Bronchus (tissue), 1 donor: ENCODE data around the gene C20orf85.

GRCh38 chr20:57210110-57210427, 56.4 kb downstream of the BMP7 start:
- PRO-cap, result no peak

GRCh38 chr20:57241490-57241941, 24.9 kb downstream of the BMP7 start:
- PRO-cap, result no peak

GRCh38 chr20:57250447-57251334, 15.8 kb downstream of the BMP7 start:
- PRO-cap, result no peak

- PRO-cap, result no peak
Measured at GRCh38 chr20:57393624-57394675, 2.8 kb downstream of the RBM38 start.

DNA sequence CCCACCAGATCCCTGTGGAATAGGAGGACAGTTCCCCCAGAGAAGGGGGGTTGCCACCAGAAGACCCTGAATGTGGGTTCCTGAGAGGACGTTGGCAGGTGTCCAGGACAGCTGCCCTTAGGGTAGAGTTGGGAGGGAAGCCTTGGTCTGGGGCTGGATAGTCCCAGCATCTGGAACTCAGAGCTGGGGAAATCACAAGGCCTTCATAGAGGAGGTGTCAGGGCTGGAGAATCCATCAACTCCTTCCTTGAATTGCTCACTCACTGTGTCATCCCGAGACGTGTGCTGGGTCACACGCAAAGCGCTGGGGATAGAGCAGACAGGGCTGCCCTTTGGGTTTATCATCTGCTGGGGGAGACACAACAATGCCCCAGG, 18.4 kb downstream of the RBM38 start:
- PRO-cap, result no peak

GRCh38 chr20:57432938-57433362, 41.8 kb downstream of the RBM38 start:
- PRO-cap, result no peak

GRCh38 chr20:57481435-57481755, 43.5 kb downstream of the CTCFL start:
- PRO-cap, result no peak

- PRO-cap, result no peak
Measured at GRCh38 chr20:57544660-57545282, 16.1 kb upstream of the PCK1 start.

DNA sequence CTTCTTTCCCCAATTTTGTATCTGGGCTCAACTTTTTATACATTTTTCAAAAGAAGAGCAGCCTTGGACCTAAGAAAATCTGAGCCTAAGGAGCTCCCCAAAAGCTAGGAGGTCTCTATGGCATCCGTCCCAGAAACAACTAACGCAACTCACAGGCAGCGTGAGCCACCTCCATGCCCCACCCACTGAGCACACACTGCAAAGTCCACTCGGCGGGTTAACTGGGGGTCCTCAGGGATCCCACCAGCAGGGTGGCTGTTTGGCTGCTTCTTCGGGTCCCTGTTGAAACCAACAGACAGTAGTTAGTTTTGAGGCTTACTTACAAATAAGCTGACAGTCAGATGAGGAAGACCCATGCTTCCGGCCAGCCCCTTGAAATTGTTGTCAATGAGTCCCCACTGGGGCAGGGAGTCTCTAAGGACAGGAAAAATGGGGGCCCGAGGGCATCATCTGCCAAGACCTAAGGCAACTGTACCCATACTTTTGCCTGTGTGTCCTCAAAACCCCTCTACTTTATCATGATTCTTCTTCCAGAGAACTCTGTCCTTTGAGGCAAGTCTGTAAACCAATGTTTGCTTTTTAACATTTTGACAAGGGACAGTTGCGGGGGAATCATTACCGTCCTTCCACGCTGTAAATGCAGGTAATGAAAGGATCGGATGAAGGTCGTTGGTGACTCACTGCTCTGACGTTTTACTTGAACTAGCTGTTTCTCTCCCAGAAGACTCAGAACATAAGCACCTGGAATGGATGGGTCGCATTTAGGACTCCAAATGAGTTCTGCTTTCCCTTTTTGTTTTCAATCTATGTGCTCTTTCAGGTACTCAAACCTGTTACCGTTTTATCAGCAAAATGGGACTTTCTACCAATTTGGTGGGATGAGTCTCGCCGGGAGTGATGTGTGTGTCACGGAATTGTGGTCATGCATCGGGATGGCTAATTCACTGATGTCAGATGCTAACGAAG, 2.1 kb upstream of the PCK1 start:
- PRO-cap, result no peak

- PRO-cap, result no peak
Measured at GRCh38 chr20:57617830-57618669, 2.2 kb downstream of the ZBP1 start.

DNA sequence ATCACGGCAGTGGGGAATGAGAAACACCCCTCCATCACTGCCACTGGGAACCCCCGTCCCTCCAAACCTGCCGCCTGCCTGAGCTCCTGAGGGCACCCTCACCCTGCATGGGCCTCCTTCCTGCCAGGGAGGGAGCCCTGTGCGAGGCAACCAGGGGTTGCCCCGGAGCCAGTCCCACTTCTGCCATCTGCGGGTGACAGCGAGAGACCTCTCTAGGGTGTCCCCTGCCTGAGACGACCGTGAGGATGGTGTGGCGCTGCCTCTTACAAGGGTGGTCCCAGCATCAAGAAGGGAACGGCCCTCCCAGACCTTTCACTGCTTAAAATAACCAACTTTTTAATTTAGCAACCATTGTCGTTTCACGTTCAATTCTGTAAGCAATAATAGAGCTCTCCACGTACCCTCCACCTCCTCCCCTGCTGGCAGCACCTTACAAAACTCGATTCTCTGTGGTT, 28.5 kb downstream of the PMEPA1 start:
- PRO-cap, result no peak

DNA sequence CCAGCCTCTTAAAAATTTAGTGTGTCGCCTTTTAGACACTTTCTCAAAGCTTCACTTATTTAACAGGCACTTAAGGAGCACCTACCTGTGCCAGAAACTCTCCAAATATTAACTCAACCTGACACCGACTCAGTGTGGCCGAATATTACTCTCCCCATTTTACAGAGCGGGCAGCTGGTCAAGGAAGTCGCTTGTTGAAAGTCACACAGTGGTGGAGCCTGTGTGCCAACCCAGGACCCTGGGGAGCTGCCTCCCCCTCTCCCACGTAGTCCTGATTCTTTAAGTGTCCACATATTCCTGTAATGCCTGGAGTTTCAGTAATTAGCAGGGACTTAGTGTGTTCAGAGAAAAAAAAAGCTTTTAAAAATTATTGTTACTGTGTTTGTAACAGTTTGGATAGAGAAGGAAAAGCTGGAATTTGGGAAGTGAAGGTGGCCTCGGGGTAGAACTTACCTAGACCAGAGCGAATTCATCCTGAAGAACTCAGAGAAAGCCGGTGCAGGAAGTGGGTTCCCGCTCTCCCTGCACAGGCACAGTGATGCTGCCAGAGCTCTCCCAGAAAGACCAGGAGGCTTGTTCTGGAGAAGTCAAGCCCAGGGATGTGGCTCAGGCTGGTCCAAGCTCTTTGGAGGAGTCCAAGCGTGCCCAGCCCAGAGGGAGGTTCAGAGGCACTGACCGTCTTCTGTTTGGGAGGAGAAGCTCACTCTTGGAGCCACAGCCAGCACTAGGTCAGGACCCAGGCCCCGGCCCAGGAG, 1.2 kb upstream of the PMEPA1 start:
- PRO-cap, result no peak

DNA sequence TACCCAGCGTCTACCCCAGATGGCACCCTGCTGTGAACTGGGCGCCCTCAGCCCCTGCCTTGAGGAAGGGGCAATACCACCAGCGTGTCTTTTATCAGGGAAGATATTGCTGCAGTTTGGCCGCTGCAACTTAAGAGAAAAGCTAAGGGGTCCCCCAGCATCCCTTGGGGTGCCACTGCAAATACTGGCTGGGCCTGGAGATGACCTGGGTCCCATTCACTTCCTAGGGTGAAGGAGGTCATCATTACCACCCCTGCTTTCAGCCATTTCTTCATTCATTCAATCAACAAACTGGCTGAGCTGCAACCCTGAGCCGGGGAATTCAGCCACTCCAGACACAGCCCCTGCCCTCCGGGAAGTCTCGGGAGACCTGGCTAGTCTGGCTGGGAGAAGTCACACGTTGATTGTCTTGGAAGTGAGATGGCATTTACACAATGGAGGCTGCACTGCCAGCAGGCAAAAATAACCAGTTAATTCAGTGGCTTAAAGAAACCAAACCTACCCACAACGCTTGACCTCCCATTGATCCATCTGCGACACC, 1.9 kb upstream of the PMEPA1 start:
- PRO-cap, result no peak

- PRO-cap, result no peak
Measured at GRCh38 chr20:57768581-57769042, 58.8 kb upstream of the PMEPA1 start.

- PRO-cap, result no peak
Measured at GRCh38 chr20:57940696-57941914, 209.6 kb upstream of the C20orf85 start.

DNA sequence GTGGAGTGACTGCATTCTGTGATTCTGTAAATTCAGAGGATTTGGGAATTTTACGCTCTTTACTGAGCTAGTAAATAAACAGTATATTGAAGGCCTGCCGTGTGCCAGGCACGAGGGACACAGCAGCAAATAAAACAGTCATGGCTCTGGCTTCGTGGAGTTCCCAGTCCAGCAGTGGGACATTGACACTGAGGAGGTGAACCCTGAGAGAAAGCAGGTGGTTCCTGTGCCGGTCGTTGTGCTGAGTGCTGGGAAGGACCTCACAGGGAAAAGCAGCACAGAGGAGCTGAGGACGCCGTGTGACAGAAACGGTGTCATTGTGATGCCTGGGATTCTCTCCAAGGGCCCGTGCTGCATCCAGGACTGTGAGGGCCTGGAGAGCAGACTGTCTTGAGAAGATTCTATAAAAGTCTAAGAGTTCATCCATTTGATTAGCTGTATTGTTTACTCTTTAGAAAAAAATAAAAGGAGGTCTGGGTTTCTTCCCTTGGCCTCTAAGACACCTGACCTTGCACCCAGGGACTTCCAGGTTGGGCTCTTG, 189.9 kb upstream of the C20orf85 start:
- PRO-cap, result no peak

DNA sequence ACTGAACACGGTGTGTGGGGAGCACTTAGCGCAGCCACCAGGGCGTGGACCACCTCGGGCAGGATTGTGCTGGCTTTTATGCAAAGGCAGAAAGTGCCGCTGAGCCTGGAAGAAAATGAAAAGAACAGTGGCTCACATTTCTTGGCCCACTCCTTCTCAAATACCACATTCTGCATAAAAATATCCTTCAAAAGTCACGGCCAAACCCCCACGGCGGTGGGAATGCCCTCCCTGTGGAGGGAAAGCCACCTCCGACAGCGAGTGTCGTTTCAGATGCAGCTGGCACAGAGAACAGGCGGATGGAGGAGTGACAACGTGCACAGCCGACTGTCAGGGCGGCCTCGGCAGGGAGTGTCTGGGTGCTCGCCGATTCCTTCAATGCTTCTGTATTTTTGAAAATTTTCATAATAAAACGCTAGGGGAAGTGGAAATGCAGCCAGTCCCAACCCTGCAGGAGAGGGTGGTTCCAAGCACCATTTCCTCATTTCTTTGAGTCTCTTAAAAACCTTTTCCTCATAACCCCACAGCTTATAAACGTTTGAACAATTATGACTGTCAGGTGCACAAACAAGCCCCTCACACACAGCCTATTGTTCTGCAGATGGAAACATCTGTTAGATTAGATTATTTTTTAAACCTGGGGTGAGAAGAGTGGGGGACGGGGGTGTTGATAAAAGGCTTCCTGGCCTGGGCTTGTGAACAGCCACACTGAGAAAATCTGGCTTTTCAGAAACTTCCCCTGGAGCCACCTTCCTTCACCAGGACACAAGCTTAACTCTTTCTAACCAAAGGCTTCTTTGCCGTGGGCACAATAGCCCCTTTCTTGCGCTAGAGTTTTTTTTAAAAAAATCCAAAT, 151.2 kb upstream of the C20orf85 start:
- PRO-cap, result unidirectional peak, minus-strand start at position 380 of the sequence

- PRO-cap, result no peak
Measured at GRCh38 chr20:58098113-58098544, 52.6 kb upstream of the C20orf85 start.

DNA sequence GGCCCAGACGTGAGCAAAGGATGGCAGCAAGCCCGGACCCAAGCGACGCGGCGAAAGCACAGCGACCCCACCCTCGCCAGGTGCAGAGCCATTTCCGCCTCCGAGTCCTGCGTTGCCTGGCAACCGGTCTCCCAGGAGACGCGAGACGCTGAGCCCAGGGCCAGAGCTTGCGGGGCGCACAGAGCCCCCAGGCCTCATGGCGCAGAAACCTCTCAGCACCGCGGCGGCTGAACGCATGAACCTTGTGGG, at the start of gene C20orf85:
C20orf85 (plus strand) TSS at position 134 of the 249 bp plus-strand sequence.
- PRO-cap, result unidirectional peak, plus-strand start at position 134 of the sequence

- PRO-cap, result no peak
Measured at GRCh38 chr20:58160687-58161265, 10.1 kb downstream of the C20orf85 start.